B cell (primary cell): ENCODE data around the genes CSPG5, CAMP and PFKFB4.

GRCh38 chr3:47057022-47057664 lies 77.7 kb downstream of the NBEAL2 start:
- PRO-cap: no peak
- CAGE, long polyA plus RNA: no peak

DNA sequence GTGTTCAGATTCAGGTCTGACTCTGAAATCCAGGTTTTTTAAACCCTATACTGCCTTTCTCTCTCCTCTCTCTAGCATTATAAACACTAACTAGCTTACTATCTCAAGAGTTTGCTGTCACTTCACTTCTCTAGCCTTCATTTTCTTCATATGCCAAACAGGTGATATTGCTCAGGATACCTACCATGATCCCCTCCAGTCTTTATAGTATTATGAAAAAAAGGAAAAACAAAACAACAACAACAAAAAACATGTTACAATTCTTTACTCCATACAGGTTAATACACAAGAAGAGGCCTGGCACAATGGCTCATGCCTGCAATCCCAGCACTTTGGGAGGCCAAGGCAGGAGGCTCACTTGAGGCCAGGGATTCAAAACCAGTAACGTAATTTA lies 2.6 kb downstream of the SETD2 start:
- PRO-cap: no peak
- CAGE, long polyA plus RNA: no peak

- PRO-cap: no peak
- CAGE, long polyA plus RNA: no peak
These were observed 1.4 kb downstream of the SETD2 start for GRCh38 chr3:47162534-47162953.

DNA sequence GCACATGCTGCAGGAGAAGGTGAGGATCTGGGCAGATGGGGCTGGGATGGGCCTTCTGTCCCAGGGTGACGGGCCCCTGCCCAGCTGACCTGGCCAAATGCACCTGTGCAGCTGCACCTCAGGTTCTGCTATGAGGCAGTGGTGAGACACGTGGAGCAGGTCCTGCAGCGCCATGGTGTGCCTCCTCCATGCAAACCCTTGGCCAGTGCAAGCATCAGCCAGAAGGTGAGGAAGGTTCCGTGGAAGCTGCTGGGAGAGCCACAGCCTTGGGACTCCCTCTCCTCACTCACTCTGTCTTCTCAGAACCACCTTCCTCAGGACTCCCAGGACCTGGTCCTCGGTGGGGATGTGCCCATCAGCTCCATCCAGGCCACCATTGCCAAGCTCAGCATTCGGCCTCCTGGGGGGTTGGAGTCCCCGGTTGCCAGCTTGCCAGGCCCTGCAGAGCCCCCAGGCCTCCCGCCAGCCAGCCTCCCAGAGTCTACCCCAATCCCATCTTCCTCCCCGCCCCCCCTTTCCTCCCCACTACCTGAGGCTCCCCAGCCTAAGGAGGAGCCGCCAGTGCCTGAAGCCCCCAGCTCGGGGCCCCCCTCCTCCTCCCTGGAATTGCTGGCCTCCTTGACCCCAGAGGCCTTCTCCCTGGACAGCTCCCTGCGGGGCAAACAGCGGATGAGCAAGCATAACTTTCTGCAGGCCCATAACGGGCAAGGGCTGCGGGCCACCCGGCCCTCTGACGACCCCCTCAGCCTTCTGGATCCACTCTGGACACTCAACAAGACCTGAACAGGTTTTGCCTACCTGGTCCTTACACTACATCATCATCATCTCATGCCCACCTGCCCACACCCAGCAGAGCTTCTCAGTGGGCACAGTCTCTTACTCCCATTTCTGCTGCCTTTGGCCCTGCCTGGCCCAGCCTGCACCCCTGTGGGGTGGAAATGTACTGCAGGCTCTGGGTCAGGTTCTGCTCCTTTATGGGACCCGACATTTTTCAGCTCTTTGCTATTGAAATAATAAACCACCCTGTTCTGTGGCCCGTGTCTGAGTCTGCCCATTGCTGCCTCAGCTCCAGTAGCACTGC lies 31.9 kb downstream of the PTPN23 start:
- PRO-cap: no peak
- CAGE, long polyA plus RNA: no peak

GRCh38 chr3:47421476-47422029 lies 40.7 kb downstream of the PTPN23 start:
- PRO-cap: no peak
- CAGE, long polyA plus RNA: no peak

GRCh38 chr3:47536010-47536951 lies 22.8 kb upstream of the ELP6 start:
- PRO-cap: no peak
- CAGE, long polyA plus RNA: no peak

DNA sequence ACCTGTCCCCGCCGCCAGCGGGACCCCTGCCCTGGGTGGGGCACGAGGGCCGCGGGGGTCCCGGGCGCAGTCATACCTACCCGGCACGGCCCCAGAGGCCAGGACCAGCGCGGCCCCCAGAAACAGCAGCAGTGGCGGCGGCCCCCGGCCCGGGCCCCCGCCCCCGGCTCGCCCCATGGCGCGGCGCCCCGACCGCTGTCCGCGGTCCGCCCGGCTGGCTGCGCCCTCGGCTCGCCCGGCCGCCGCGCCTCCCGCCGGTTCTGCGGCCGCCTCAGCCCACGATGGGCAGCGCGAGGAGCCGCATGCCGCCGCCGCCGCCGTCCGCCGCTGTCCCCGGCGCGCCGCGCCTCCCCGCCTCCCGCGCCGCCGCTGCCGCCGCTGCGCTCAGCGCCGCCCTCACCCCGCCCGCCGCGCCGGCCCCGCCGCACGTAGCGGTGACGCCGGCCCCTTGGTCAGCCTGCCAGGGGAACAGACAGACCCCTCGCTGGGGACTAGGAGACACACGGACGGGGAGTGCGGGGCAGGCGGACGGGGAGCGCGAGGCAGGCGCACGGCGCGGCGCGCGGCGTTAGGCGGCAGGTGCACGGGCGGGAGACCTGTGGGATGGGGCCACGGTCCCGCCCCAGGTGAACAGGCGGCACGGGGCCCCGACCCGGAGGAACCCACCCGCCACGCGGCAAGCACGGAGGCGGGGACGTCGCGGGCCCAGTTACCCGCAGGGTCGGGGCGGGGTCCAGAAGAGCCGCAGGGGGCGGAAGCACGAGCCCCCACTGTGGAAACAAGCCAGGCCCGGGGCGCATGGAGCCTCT lies at the start of gene CSPG5:
TSS of gene CSPG5 (minus strand) at position 349 of the 809 bp plus-strand sequence.
- PRO-cap: no peak
- CAGE, long polyA plus RNA: no peak

- PRO-cap: no peak
- CAGE, long polyA plus RNA: no peak
These were observed 47.7 kb downstream of the DHX30 start for GRCh38 chr3:47850369-47851261.

GRCh38 chr3:47962077-47962303 lies 54.2 kb downstream of the MAP4 start:
- PRO-cap: no peak
- CAGE, long polyA plus RNA: no peak

DNA sequence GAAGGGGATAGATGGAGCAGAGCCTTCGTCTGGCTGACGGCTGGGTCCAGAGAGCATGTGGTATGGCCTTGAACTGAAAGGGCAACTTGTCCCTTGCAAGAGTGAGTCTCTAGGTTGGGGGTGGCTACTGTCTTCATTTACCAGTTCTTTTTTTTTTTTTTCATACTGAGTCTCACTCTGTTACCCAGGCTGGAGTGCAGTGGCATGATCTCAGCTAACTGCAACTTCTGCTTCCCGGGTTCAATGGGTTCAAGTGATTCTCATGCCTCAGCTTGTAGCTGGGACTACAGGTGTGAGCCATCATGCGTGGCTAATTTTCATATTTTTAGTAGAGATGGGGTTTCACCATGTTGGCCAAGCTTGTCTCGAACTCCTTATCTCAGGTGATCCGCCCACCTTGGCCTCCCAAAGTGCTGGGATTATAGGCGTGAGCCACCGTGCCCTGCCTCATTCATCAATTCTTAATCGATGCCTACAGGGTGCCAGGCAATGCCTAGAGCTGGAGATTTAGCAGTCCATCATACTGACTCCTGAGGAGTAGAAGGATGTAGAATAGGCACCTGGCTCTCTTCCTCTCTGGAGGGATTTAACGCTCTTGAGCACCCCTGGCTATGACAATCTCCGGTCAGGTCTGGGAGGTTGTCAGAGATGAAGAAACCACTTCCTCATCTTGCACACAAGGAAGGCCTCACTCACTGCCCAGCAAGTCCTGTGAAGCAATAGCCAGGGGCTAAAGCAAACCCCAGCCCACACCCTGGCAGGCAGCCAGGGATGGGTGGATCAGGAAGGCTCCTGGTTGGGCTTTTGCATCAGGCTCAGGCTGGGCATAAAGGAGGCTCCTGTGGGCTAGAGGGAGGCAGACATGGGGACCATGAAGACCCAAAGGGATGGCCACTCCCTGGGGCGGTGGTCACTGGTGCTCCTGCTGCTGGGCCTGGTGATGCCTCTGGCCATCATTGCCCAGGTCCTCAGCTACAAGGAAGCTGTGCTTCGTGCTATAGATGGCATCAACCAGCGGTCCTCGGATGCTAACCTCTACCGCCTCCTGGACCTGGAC lies at the start of gene CAMP:
TSS of gene CAMP (plus strand) at position 855 of the 1,057 bp plus-strand sequence.
- PRO-cap: no peak
- CAGE, long polyA plus RNA: no peak

GRCh38 chr3:48335269-48335636 lies 1.8 kb upstream of the SPINK8 start:
- PRO-cap: no peak
- CAGE, long polyA plus RNA: no peak

- PRO-cap: no peak
- CAGE, long polyA plus RNA: no peak
These were observed 1.4 kb downstream of the PLXNB1 start for GRCh38 chr3:48428171-48429194.

DNA sequence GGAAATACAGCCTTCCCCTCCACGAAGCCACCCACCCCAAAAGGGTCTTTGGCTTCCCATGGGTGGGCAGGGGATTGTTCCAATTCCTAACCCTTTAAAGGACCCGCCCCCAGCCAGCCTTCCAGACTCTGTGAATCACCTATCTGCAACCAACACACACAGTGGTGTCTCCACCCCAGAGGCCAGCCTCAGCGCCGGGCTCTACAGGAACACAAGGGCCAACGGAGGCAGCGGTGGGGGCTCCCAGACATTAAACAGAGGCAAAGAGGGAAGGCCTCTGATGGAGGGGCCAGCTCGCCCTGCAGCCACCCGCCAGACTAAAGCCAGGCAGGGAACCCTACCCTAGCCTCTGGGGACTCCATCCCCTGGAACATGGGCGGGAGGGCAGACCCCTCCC lies 596 bp downstream of the SHISA5 start:
- PRO-cap: no peak
- CAGE, long polyA plus RNA: no peak

GRCh38 chr3:48556442-48557584 lies at the start of gene PFKFB4:
PFKFB4 (minus strand) TSS chr3:48556803.
- PRO-cap: no peak
- CAGE, long polyA plus RNA: no peak

- PRO-cap: no peak
- CAGE, long polyA plus RNA: no peak
These were observed 3.1 kb upstream of the UCN2 start for GRCh38 chr3:48566595-48567068.

- PRO-cap: no peak
- CAGE, long polyA plus RNA: no peak
These were observed 5.9 kb downstream of the SLC26A6 start for GRCh38 chr3:48629388-48629805.

DNA sequence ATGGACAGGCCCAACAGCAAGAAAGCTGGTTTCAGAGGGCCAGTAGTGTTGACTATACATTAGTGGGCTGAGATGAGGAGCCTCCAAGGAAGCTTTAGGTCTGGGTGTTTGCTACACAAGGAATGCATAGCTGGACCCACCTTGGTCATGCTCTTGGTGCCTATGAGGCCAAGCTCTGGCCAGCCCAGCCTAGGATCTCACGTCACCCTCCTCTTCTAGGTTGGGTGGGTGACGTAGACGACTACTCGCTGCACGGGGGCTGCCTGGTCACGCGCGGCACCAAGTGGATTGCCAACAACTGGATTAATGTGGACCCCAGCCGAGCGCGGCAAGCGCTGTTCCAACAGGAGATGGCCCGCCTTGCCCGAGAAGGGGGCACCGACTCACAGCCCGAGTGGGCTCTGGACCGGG lies 718 bp upstream of the WDR6 start:
- PRO-cap: bidirectional peak, plus-strand start at position 240 of the sequence, minus-strand start at position 164 of the sequence
- CAGE, long polyA plus RNA: no peak

- PRO-cap: no peak
- CAGE, long polyA plus RNA: no peak
These were observed 1.0 kb downstream of the DALRD3 start for GRCh38 chr3:49017256-49017873.

GRCh38 chr3:49076686-49077061 lies 17.2 kb downstream of the QRICH1 start:
- PRO-cap: no peak
- CAGE, long polyA plus RNA: no peak

DNA sequence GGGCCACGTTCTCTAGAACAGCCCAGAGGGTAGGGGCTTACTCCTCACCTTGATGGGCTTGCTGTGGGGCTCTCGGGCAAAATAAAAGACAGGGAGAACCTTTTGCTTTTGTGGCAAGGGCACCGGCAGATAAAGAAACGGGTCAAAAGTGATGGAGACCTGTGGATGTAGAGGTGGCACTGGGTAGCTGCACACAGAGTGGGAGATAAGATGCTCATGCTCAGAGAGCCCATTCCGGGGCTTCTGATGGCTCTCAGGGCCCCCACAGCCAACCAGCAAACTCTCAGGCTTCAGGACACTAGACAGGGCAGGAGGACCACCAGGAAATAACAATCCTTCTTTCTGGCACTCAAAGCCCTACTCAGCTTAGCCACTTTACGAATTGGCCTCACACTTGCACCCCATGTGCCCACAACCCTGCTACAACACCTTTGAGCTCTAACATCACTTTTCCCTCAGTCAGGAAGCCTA lies 6.5 kb downstream of the USP19 start:
- PRO-cap: no peak
- CAGE, long polyA plus RNA: no peak